ENCODE measurements around the genes THADA and SIX2.

DNA sequence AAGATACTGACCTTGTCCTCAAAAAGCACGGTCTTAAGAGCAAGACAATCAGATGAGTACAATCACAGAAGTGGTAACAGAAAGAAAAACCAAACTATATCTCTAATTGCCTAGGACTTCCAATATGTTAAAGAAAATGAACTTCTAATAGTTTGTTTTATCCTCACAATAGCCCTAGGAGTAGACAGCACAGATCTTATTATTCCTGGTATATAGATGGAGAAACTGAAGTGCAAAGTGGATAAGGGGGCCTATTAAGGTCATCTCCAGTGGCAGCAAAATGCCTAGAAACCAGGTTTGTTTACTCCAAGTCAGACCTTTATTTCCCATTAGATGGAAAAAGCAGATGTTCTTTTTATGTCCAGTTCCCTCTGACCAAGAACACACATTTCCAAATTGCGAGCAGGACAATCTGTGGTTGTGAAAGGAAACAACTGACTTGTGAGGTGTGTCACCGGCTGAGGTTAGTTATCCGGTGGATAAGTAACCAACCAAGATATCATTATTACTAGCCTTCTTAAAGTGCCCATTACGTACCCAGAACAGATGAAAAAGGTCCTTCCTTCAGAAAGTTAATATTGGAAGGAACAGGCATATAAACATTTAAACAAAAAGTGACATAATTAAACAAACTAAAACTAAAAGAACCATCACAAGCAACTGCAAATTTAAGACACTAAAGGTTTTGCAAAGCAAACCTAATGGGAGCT is 113.0 kb downstream of the THADA start:
- PRO-cap, result no peak

DNA sequence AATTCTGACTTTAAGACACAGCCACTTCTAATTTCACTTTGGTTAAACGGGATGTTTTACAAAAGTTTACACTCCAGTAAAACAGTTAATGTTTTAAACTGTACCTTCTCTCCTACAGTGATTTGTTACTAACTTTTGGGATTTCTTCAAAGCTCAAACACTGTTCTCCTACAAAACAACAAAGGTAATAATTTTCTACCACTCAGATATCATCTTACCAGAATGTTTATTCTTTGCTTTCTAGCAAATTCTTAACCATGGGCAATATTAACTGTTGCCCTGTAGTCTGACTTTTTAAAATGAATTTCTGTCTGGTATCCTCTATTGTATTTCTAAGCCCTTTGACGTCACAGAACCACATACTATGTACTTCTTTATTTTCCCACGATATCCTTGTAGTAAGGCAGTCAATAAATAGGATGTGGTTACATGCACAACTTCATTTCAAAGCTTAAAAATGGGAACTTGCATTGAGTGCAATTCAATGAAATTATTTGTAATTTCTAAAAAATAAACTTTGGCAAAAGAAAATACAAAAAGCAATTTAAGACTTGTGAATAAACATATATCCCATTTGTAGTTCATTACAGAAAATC is 58.7 kb downstream of the THADA start:
- PRO-cap, result unidirectional peak, minus-strand start at position 301 of the sequence

GRCh38 chr2:43595513-43596255 is at the start of gene THADA:
TSS of gene THADA (minus strand) at chr2:43596038.
- PRO-cap, result bidirectional peak, plus-strand start at chr2:43596197, minus-strand start at chr2:43595986

- PRO-cap, result no peak
These were observed 6.2 kb downstream of the DYNC2LI1 start for GRCh38 chr2:43780043-43780497.

DNA sequence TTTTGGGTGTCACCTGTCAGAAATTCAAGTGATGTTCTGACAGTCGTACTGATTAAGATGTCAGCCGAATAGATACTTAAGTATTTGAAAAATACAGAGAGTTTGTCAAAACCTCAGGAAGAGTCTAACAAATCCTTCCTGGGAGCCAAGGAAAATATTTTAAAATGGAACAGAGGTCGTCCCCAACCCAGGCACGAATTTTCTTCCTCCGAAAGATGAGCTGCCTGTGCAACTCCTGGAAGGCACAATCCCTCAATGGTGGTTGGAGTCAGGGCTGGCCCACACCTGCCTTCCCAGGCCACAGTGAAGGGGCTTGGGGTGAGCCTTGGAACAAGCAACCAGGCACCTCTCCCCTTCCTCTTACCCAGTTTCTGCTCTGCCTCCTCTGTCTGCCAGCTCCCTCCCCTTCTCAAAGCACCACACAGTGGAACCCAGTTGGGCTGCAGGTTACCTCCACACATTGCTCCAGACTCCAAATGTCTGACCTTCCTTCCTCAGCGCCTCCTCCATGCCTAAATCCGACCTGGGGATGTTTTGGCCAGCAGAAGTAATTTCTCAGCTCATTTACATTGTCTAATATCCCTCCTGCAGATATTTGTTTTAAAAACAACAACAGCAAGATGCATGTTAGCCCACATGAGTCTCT is 2.7 kb downstream of the ABCG8 start:
- PRO-cap, result no peak

GRCh38 chr2:43888225-43888799 is 49.5 kb downstream of the ABCG8 start:
- PRO-cap, result no peak

DNA sequence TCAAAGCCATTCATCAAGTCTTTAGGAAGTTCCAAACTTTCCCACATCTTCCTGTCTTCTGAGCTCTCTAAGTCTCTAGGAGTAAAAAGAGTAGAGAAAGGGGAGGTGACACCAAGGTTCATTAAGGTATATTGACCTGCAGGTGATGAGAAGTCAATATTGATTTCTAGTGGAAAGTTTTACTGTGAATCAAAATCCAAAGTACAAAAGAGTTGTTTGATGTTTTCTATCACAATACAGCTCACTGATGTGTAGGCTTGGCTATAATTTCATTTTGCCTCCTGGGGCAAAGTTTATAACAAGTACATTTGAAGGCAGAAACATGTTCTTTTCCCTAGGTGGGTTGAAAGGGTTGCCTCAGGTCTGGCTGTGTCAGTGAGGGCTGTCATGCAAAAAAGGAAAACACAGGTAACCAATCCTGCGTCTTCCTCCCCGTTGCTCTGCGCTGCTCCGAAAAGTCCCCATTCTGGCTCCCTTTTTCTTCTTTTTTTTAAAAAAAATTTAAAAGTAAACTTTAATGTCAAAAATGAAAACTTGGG is 65.2 kb upstream of the LRPPRC start:
- PRO-cap, result no peak

DNA sequence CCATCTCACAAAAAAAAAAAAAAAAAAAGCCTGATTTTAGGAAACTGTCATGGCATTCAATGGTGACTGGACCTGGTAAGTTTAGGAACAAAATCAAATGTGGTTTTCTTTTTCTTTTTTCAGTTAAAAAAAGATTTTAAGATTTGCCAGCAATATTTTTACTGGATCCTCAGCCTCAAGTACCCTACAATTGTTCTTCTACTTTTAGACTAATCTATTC is 55.3 kb upstream of the PPM1B start:
- PRO-cap, result no peak

GRCh38 chr2:44181052-44181678 is 12.5 kb downstream of the PPM1B start:
- PRO-cap, result no peak

DNA sequence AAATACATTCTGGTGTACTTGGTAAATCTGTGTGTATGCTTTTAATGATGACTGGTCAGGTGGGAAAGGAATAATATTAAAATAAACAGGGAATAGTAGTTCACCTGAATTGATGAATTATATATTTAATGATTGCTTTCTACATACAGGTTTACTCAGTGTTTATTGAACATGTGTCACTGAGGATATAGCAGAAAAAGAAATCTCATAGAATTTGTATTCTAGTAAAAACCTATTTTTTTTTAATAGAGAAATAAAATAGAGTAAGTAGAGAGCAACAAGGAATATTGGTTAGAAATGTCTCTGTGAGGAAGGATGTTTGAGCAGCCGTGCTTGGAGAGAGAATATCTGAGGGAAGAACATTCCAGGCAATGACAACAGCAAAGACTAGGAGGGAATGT is 46.9 kb downstream of the PPM1B start:
- PRO-cap, result no peak

DNA sequence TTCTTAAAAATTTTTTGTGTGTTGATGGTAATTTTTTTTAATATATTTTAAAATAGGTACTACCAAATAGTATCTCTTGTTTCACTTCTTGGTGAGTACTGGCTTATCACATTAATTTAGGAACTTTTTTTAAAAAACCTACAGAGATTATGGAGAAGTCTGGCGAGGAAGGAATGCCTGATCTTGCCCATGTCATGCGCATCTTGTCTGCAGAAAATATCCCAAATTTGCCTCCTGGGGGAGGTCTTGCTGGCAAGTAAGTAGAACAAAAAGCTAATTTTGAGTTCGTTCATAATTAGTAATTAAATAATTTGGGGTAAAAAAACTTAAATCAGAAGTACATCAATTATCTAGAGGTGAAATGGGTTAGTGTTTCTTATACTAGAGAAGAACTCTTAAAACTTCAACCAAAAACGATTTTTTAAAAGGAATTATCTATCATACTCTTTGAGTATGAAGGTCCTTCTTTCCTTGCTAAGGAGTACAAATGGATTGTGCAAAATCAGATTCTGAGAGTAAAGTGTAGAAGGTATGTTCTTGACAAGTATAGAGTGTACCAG is 49.2 kb downstream of the PPM1B start:
- PRO-cap, result no peak

GRCh38 chr2:44268387-44268650 is 7.0 kb upstream of the SLC3A1 start:
- PRO-cap, result no peak

DNA sequence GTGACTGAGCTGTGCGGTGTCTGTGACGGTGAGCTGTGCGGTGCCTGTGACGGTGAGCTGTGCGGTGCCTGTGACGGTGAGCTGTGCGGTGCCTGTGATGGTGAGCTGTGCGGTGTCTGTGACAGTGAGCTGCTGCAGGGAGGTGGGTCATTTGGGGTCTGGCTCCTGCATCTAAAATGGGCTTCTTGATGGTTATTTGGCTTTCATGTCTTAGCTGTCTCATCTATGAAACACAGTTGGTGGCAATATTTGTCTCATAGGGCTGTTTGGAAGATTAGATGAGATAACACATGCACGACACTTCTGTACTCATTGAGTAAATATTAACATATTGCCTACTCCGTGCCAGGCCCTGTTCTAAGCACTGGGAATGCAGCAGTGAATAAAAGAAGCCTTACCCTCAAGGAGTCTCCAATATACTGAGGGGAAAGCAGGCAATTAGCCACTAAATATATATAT is 11.5 kb downstream of the SLC3A1 start:
- PRO-cap, result no peak

- PRO-cap, result no peak
These were observed 297 bp downstream of the PREPL start for GRCh38 chr2:44361070-44361323.

GRCh38 chr2:44937760-44938298 is 3.7 kb upstream of the SIX3 start:
- PRO-cap, result no peak

DNA sequence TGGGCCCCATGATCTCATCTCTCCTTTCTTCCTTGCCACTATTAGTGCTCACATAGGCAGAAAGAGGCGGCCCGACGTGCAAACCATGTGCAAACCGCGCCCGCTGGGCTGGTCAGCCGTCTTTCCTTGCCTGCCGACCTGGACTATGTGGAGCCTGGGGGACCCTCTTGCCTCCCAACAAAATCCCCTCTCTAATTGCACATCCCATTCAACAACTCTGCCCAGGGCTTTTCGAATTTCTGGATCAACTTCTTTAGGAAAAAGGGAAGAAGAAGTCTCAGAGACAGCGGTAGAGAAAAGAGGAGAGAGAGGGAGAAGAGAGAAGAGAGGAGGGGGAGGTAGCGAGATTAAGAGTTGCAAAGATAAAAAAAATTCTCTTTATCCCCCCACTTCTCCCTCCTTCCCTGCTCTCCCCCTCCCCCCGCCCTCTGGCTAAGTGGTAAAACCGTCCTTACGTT is 337 bp upstream of the SIX3 start:
- PRO-cap, result no peak

DNA sequence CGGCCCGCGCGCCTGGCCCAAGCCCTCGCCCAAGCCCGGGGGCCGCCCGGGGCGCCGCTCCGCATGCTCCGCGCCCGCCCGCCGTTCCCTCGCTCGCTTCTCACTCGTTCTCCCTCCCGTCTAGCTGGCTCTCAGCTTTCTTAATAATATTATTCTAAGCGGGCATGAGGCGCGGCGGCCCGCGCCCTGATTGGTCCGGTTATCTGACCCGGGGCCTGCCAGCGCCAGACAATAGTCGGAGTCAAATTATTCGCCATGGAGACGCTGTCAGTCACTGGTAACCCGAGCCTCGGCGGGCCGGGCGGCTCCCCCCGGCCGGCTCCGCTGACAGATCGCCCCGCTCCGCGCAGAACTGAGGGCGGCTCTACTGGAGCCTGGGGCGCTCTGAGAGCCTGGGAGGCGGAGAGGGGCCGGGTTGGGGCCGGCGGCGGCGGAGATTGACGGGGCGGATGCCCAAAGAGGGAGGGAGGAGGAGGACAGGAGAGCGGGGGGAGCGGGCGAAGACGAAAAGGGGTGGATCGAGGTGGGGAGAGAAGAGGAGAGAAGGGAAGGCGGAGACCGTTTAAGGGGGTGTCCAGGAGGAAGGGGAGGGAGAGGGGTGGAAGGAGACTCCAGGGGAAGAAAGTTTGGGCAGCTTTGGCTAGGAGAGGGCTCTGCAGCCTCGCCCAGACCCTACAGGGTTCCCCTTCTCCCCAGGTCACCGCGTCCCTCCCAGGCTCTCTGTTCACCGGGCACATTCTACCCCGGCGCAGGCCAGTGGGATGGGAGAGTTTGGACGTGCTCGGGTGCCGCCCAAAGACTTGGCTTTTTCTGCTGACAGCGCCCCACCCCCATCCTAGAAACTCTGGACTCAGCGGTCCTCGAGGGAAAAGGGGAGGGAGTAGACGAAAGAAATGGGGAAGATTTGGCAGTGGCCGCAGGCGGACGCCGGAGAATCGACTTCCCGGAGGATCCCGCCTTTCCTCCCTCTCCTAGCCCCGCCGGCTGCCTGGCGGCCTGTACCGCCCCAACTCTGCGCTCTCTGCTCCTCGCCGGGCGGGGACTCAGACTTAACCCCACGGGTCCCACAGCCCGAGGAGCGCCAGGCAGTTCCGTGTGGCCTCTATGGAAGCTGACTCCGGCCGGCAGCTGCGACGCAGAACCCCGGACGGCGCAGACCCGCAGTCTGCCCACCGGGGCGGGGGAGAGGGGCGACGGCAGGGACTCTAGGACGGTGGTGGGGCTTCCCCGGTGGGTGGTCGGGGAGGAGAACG is at the start of gene SIX2:
TSS of gene SIX2 (minus strand) at position 142 of the 1,253 bp plus-strand sequence.
- PRO-cap, result bidirectional peak, plus-strand start at position 529 of the sequence, minus-strand start at position 122 of the sequence; bidirectional peak, plus-strand start at position 1,088 of the sequence, minus-strand start at position 1,000 of the sequence

DNA sequence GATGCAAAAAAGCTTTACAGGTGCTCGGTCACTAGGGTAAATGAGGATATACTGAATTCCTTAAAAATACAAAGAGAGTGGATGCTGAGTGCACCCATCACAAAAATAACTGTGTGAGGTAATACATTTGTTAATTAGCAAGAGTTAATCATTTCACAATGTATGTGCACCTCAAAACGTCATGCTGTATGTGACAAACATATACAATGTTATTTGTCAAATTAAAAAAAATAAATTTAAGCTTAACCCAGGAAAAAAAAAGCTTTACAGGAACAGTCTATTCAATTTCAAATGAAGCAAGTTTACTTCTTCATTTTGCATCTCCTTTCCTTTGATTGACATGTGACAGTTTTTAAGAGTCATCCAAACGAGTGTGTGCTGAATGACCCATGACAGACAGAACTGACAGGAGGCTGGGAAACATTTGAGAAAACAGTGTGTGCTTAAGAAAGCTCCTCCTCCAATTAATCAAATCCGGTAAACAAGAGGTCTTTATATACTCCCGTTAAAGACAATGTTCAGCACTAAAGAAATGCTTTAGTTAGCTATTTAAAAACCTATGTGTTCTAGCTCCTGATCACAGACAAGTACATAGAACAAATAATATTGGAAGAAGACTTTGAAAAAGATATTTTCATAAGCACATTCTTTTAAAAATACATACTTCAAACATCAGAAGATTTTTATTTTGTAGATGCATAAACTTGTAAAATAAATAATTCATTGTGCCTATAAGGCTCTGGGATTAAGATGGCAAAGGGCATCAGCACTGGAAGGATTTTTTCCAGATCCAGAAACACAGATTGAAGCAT is 177.7 kb downstream of the SRBD1 start:
- PRO-cap, result no peak

- PRO-cap, result bidirectional peak, plus-strand start at chr2:45651164, minus-strand start at chr2:45650972
These were observed 437 bp upstream of the PRKCE start for GRCh38 chr2:45651067-45651408.

DNA sequence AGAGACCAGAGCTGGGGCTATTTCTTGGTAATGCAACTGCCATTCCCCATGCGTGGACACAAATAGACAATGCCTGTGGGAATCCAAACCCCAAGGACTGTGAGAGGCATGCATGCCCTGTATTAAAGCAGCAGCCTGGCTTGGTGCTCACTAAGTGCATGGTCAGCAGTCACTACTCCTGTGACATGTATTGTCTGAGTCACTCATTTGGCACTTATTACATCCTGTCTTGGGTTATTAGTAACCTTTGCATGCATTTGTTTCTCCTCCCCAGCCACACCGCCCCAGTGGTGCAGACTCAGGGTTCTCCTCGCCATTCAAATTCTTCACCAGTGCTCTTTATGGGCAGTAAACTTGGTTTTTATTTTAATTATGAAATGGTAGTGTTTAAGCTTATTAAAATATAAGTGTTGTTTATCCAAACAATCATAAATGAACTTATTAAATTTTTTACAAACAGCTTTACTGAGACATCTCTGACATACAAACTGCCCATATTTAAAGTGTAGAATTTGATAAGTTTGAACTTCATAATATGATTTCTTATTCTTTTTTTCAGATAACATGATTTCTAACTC is 30.3 kb downstream of the PRKCE start:
- PRO-cap, result no peak

Data from sciatic nerve (tissue), 1 donor.